Placental pericyte (primary cell): ENCODE results near the gene AFF2.

DNA sequence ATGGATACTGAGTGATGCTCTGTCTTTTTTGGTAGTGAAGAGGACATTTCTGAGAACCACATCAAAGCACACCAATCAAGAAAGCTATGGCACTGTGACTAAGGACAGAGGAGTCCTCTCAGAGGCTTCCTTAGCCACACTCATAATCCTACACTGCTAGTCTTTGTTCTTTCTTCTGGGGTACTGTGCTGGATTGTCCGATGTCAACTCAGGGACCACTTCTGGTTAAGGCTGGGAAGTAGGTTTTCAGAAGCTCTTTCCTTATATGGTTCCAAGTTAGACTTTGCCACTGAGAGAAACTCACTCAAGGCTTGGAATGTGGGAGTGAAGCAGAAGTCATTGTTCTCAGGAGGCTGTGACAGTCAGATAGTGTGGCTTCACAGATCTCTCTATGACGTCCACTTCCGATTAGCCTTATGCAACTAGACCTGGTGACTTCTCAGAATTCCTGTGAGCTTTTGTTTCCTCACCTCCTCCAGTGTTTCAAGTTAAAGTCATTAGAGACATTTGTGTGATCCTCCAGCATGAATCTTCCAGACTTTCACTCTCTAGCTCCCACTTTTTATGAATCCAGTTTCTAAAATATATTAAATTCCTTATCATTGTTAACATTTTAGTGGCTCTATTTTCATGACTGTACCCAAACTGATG is 317.2 kb upstream of the F9 start:
- CAGE, long polyA plus RNA: no peak

- CAGE, long polyA plus RNA: no peak
Observed at GRCh38 chrX:140710607-140711092, 205.8 kb upstream of the SOX3 start.

GRCh38 chrX:140783111-140783650 is 219.2 kb upstream of the SPANXB1 start:
- CAGE, long polyA plus RNA: no peak

GRCh38 chrX:141002133-141002486 is 284 bp upstream of the SPANXB1 start:
- CAGE, long polyA plus RNA: no peak

DNA sequence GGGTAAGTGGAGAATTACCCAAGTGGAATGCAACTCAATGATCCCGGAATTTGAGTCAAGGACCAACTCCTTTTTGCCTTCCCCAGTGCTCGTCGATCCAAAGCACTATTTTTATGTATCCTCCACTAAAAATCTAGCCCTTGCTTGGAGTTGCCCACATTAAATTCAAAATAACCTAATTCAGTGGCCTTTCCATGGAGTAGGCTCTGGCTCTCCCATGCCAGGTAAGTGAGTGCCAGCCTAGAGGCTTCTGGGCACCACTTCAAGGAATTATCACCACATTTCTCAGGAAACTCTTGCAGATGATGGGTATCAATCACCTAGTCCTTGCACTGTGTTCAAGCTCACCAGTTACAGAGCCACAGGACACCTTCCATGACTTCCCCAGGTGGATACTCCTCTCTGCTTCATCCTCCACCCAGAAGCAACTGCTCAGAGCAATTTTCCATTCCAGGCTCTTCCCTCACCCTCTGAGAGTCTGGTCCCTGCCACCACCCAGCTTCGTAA is 3.5 kb downstream of the MAGEC2 start:
- CAGE, long polyA plus RNA: no peak

DNA sequence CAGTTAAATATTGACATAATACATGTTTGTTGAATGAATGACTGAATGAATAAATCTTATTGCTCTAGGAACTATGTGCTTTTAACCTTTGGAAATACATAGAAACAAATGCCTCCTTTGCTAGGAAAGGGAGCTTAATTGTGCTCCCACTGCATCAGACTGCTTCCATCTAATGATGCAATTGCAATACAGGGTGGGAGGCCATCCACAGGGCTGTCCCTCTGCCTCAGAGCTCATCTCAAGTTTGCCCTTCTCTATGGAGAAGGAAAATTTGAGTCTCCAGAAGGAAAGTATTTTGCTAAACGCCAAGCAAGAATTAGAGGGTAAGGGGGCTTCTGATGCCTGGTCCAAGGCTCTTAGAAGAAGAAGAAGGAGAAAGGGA is 1.9 kb downstream of the SLITRK2 start:
- CAGE, long polyA plus RNA: no peak

DNA sequence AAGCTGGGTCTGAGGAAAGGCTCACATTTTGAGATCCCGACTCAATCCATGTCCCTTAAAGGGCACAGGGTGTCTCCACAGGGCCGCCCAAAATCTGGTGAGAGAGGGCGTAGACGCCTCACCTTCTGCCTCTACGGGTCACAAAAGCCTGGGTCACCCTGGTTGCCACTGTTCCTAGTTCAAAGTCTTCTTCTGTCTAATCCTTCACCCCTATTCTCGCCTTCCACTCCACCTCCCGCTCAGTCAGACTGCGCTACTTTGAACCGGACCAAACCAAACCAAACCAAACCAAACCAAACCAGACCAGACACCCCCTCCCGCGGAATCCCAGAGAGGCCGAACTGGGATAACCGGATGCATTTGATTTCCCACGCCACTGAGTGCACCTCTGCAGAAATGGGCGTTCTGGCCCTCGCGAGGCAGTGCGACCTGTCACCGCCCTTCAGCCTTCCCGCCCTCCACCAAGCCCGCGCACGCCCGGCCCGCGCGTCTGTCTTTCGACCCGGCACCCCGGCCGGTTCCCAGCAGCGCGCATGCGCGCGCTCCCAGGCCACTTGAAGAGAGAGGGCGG is 378 bp upstream of the FMR1 start:
- CAGE, long polyA plus RNA: no peak

- CAGE, long polyA plus RNA: no peak
Observed at GRCh38 chrX:147936399-147936691, 24.6 kb downstream of the FMR1 start.

- CAGE, long polyA plus RNA: no peak
Observed at GRCh38 chrX:148500450-148501620, at the start of gene AFF2. Gene AFF2, plus strand, starts transcription at chrX:148500617.

DNA sequence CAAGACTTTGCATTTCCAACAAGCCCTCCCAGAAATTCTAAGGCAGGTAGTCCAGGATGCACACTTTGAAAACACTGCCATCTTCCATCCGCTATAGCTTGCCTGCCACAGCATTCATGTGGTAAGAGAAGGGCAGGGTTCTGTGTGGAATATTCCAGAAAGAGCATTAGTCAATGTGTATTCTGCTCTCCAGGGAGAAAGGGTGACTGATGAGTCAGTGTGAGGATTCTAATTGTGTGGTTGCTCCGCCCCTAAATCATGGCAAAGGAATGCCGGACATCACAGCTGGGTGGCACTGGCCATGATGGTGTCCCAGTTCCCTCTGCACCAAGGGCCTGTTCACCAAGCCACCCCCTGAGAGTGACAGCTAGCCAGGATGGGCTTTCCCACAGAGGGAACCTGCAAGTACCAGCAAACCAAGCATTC is 9.5 kb downstream of the IDS start:
- CAGE, long polyA plus RNA: no peak

- CAGE, long polyA plus RNA: no peak
Observed at GRCh38 chrX:149512198-149512763, 7.2 kb upstream of the IDS start.

DNA sequence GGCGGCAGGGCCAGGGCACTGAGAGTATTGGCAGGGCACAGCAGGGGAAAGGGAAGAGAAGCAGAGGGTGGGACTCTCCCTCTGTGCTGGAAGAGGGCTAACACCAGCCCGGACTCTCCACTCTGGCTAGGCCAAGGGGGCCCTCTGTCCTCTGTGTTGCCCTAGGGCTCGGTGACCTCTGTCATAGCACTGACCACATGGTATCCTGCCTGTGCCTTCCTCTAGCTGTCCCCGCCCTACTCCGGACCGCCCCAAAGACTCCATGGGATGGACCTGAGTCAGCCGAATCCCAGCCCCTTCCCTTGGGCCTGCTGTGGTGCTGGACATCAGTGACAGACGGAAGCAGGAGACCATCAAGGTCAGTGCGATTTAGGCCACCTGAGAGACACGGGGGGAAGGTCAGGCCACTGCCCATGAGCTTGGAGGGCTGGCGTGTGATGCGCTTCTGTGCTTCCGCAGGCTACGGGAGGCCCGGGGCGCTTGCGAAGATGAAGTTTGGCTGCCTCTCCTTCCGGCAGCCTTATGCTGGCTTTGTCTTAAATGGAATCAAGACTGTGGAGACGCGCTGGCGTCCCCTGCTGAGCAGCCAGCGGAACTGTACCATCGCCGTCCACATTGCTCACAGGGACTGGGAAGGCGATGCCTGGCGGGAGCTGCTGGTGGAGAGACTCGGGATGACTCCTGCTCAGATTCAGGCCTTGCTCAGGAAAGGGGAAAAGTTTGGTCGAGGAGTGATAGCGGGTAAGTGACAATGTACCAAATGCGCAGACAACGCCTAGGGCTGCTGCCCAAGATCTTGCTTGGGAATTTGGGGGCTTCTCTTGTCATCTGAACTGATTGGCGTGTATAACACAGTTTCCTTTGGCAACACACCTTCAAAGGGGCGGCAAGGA is 4.3 kb downstream of the HSFX3 start:
- CAGE, long polyA plus RNA: no peak

DNA sequence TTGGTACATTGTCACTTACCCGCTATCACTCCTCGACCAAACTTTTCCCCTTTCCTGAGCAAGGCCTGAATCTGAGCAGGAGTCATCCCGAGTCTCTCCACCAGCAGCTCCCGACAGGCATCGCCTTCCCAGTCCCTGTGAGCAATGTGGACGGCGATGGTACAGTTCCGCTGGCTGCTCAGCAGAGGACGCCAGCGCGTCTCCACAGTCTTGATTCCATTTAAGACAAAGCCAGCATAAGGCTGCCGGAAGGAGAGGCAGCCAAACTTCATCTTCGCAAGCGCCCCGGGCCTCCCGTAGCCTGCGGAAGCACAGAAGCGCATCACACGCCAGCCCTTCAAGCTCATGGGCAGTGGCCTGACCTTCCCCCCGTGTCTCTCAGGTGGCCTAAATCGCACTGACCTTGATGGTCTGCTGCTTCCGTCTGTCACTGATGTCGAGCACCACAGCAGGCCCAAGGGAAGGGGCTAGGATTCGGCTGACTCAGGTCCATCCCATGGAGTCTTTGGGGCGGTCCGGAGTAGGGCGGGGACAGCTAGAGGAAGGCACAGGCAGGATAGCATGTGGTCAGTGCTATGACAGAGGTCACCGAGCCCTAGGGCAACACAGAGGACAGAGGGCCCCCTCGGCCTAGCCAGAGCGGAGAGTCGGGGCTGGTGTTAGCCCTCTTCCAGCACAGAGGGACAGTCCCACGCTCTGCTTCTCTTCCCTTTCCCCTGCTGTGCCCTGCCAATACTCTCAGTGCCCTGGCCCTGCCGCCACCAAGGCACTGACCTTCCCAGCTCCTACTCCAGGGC is 4.4 kb downstream of the HSFX4 start:
- CAGE, long polyA plus RNA: no peak

DNA sequence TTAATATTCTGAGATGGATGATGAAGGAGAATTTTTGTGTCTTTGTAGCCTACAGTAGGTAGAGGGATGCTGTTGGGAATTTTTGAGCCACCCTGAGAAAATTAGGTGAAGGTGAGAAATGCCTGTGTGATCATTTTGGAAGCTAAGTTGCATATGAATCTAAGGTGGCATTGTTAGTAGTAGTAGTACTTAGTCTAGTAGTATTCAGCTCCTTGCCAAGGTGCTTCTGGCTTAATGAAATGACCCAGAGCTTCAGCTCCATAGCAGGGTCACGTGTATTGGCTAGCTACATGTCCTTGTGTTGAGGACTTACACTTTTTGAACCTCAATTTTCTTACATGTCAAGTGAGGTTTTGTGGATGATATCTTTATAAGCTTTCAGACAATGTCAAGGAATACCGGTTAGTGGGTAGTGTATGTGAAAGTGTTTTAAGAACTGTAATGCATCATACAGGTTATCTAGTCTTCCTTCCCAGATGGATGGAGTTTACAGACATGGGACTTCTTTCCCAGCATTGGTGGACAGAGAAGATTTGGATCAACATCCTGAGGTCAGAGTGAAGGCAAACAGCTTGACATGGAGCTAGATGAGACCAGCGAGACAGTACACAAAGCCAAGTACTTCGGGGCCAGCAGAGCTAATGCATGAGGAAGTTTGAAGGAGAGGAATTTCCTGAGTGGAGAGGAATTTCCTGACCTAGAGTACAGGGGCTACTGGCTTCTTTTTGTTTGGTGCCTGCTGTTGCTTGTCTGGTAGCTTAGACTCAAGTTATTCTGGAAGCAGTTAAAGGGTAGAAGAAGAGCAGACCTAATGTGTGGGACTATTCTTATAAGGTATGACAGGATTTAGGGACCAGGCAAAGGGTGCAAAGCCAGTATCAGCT is 68.8 kb upstream of the EOLA2 start:
- CAGE, long polyA plus RNA: no peak

DNA sequence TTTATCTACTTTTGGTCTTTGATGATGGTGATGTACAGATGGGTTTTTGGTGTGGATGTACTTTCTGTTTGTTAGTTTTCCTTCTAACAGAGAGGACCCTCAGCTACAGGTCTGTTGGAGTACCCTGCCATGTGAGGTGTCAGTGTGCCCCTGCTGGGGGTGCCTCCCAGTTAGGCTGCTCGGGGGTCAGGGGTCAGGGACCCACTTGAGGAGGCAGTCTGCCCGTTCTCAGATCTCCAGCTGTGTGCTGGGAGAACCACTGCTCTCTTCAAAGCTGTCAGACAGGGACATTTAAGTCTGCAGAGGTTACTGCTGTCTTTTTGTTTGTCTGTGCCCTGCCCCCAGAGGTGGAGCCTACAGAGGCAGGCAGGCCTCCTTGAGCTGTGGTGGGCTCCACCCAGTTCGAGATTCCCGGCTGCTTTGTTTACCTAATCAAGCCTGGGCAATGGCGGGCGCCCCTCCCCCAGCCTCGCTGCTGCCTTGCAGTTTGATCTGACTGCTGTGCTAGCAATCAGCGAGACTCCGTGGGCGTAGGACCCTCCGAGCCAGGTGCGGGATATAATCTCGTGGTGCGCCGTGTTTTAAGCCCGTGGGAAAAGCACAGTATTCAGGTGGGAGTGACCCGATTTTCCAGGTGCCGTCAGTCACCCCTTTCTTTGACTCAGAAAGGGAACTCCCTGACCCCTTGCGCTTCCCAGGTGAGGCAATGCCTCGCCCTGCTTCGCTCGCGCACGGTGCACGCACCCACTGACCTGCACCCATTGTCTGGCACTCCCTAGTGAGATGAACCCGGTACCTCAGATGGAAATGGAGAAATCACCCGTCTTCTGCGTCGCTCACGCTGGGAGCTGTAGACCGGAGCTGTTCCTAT is 57.7 kb downstream of the MAMLD1 start:
- CAGE, long polyA plus RNA: no peak

- CAGE, long polyA plus RNA: no peak
Observed at GRCh38 chrX:150470521-150471240, 97.7 kb upstream of the MTM1 start.

DNA sequence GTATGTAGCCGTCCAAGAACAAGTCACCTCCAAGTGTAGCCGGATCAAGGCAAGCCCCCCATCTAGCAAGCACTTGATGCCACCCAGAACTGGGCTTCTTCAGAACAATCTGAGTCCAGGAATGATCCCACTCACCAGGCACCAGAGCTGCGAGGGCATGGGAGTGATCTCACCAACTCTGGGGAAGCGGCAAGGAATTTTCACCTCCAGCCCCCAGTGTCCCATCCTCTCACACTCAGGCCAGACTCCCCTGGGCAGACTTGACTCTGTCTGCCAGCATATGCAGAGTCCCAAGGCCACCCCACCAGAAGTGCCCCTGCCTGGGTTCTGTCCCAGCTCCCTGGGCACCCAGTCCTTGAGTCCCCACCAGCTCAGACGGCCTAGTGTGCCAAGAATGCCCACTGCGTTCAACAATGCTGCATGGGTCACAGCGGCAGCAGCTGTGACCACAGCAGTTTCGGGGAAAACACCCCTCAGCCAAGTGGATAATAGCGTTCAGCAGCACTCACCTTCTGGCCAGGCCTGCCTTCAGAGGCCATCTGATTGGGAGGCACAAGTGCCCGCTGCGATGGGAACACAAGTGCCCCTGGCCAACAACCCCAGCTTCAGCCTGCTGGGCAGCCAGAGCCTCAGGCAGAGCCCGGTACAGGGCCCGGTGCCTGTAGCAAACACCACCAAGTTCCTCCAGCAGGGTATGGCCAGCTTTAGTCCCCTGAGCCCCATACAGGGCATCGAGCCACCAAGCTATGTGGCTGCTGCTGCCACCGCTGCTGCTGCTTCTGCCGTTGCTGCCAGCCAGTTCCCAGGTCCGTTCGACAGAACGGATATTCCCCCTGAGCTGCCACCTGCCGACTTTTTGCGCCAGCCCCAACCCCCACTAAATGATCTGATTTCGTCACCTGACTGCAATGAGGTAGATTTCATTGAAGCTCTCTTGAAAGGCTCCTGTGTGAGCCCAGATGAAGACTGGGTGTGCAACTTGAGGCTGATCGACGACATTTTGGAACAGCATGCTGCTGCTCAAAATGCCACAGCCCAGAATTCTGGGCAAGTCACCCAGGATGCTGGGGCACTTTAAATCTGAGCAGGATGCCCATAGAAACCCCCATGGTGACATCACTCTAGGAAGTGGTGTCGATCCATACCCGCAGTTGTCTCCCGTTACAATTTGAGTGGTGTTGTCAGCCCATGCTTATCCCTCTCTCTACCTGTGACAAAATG is 56.0 kb upstream of the MTM1 start:
- CAGE, long polyA plus RNA: no peak

DNA sequence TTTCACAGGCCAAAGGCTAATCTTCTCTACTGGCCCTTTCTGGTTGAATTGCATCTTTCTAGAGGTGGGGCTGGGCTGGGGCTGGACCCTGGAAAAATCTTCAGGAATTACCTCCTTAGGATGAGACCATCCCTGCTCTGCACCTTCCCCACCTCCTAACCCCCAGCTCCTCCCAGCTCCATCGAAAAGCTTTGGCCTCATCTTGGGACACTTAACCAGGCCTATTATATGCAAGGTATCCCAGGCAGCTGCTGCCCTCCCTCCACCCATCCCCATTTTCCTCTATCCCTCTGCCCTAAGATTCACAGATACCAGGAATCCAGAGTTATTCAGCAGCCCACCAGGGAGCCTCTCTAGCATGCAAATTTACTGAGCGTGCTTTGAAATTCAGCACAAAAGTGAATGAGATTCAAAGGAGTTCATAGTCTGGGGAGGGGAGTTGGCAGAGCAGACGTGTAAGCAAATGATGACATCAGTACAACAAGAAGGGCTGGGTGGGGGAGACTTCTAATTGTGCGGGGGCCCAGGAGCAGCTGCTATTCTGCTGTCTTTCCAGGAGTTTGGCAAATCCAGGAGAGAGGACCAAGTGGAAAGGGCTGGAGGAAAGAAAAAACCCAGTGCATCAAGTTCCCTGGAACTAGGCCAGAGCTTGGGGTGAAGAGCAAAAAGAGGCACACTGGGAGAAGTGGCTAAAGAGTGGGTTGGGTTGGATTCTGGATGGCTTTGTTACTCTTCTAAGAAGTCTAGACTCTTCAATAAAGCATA is 1.7 kb upstream of the MTM1 start:
- CAGE, long polyA plus RNA: no peak

GRCh38 chrX:150692748-150693083 is 480 bp upstream of the MTMR1 start:
- CAGE, long polyA plus RNA: no peak

DNA sequence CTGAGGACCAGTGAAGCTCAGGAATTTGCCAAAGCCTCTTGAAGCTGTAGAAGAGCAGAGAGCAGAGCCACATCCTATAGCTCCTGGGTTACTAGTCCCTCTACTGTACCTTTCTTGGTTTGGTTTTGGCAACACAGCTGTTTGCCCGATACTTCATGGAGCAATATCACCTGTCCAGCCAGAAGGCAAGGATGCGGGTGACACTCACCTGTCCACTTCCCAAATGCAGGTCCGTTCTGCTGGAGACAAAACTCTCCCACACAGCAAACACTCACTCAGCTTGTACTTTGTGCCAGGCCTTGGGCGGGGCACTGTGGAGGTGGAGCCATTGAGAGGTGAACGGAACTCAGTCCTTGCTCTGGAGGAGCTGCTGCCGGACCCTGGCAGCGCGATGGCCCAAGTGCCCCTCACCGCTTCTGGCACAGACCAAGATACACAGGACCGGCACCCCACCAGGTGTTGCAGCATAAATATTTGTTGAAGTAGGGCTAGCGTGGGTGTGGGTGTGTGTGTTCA is 15.4 kb upstream of the HMGB3 start:
- CAGE, long polyA plus RNA: no peak